Thyroid gland (tissue), 7 donors: ENCODE measurements around the genes EIF5 and CKB.

- PRO-cap, 2 experiments: peak in 1 of 2 experiments; most common plus-strand start chr14:102795327 (in 1); most common minus-strand start chr14:102795224 (in 1)
- RAMPAGE, long total RNA, 5 experiments: no peak in any of the 5 experiments
Observed at GRCh38 chr14:102794752-102795792, 17.8 kb downstream of the TRAF3 start.

- PRO-cap, 2 experiments: no peak in any of the 2 experiments
- RAMPAGE, long total RNA, 5 experiments: no peak in any of the 5 experiments
Observed at GRCh38 chr14:102822321-102822991, 45.2 kb downstream of the TRAF3 start.

GRCh38 chr14:102870187-102870887 lies 52.1 kb upstream of the AMN start:
- PRO-cap, 2 experiments: no peak in any of the 2 experiments
- RAMPAGE, long total RNA, 5 experiments: no peak in any of the 5 experiments

DNA sequence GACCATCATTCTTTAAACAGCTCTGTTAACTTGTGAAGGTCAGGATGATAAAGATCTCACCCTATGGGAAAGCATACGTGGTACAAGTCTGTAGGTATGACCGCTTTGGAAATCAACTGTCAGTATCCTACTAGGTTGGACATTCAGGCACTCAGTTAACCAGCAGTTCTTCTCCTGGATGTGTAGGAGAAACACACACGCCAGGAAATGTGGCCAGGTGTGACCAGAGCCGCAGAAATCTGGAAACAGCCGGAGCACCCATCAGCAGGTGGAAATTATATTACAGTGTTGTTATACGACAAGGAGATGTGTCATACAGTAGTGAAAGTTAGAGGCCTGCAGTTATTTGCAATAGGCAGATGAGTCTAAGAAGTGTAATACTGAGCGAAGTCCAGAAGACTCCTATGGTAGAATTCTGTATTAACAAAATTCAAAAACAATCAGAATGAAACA lies 39.5 kb upstream of the AMN start:
- PRO-cap, 2 experiments: no peak in any of the 2 experiments
- RAMPAGE, long total RNA, 5 experiments: no peak in any of the 5 experiments

- PRO-cap, 2 experiments: no peak in any of the 2 experiments
- RAMPAGE, long total RNA, 5 experiments: no peak in any of the 5 experiments
Observed at GRCh38 chr14:102966458-102967409, 44.3 kb downstream of the AMN start.

DNA sequence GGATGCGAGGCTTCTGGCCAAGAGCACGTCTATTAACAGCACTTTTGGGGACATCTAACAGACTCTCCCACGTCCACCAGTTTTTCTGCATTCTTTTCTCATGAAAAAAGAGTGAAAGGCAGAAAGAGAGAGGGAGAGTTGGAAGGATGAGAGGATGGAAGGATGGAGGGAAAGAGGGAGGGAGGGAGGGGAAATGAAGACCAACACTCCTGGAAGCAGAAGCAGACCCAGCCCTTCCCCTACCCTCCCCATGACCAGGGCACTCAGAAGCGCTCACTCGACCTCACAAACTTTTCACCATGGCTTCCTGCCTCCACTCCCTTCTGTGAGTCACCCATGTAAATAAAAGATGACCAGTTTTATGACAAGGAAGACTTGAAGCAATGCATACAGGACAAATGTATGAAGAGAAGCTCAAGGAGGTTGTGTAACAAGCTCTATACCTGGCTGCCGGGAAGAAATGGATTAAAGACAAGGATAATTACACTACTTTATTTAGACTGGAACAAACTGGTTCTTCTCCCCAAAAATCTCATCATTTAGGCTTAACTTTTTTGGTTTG lies 63.9 kb downstream of the CDC42BPB start:
- PRO-cap, 2 experiments: no peak in any of the 2 experiments
- RAMPAGE, long total RNA, 5 experiments: no peak in any of the 5 experiments

GRCh38 chr14:103109504-103110552 lies 13.4 kb upstream of the TNFAIP2 start:
- PRO-cap, 2 experiments: no peak in any of the 2 experiments
- RAMPAGE, long total RNA, 5 experiments: no peak in any of the 5 experiments

- PRO-cap, 2 experiments: no peak in any of the 2 experiments
- RAMPAGE, long total RNA, 5 experiments: no peak in any of the 5 experiments
Observed at GRCh38 chr14:103110553-103111472, 12.4 kb upstream of the TNFAIP2 start.

DNA sequence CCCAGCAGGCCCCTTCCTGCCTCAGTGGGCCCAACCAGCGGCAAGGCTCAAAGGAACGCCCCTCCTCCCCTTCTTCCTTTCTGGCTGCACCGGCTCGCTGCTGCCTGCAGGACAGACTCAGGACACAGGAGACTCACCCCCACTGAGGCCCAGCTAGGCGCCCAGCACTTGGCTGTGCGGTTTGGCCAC lies 667 bp downstream of the TNFAIP2 start:
- PRO-cap, 2 experiments: no peak in any of the 2 experiments
- RAMPAGE, long total RNA, 5 experiments: no peak in any of the 5 experiments

GRCh38 chr14:103125007-103125501 lies 1.8 kb downstream of the TNFAIP2 start:
- PRO-cap, 2 experiments: no peak in any of the 2 experiments
- RAMPAGE, long total RNA, 5 experiments: no peak in any of the 5 experiments

DNA sequence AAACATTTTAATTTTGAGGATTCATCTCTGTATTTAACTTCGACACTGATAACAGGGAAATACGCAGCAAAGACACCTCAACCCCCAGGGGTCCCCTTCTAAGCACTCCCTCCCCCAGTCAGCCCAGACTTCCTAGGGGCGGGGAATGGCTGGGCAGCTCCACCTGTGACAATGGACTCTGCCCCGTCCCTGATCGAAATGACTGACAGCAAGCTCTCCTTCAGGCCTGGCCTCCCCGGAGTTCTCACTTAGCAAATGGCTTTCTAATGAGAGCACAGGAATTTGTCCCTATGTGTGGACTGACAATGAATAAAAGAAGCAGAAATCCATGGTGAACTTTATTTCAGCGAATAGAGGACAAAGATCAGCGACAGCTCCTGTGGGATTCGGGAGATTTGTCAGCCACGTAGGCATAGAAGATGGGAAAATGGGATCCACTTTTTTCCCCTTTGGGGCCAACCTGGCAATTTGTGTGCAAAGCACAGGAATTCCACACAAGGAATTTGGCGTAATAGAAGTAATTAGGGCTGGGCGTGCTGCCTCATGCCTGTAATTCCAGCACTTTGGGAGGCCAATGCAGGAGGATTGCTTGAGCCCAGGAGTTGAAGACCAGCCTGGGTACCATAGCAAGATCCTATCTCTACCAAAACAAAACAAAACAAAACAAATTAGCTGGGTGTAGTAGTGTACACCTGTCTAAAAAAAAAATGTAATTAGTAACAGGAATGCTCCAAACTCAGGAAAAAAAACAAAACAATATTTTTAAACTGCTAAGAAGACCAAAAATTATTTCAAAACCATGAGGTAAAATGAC lies 63.8 kb downstream of the TNFAIP2 start:
- PRO-cap, 2 experiments: no peak in any of the 2 experiments
- RAMPAGE, long total RNA, 5 experiments: no peak in any of the 5 experiments

GRCh38 chr14:103188814-103189504 lies 65.7 kb downstream of the TNFAIP2 start:
- PRO-cap, 2 experiments: peak in 1 of 2 experiments; most common minus-strand start chr14:103189199 (in 1)
- RAMPAGE, long total RNA, 5 experiments: no peak in any of the 5 experiments

GRCh38 chr14:103194396-103194595 lies 71.0 kb downstream of the TNFAIP2 start:
- PRO-cap, 2 experiments: peak in 1 of 2 experiments; most common plus-strand start chr14:103194495 (in 1)
- RAMPAGE, long total RNA, 5 experiments: no peak in any of the 5 experiments

- PRO-cap, 2 experiments: peak in 1 of 2 experiments; most common minus-strand start chr14:103208553 (in 1)
- RAMPAGE, long total RNA, 5 experiments: no peak in any of the 5 experiments
Observed at GRCh38 chr14:103208352-103208687, 85.1 kb downstream of the TNFAIP2 start.

GRCh38 chr14:103213283-103213781 lies 90.1 kb downstream of the TNFAIP2 start:
- PRO-cap, 2 experiments: no peak in any of the 2 experiments
- RAMPAGE, long total RNA, 5 experiments: no peak in any of the 5 experiments

DNA sequence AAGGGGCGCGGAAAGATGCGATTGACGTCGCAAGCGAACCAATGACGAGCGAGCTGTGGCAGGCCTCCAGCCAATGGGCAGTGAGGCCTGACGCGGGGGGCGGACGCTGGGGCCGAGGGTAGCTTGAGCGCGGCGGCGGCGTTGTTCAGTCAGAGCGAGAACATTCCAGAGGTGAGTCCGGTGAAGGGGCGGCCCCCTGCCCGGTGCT lies at the start of gene EIF5:
TSS of gene EIF5 (plus strand) at position 148 of the 208 bp plus-strand sequence.
- PRO-cap, 2 experiments: peak in 2 of 2 experiments; most common plus-strand start position 148 of the sequence (in 2)
- RAMPAGE, long total RNA, 5 experiments: start-site peak on the plus strand in 4 of 5 experiments, centred at positions 122 to 130 of the sequence, 1,469 to 4,209 reads per replicate

- PRO-cap, 2 experiments: no peak in any of the 2 experiments
- RAMPAGE, long total RNA, 5 experiments: no peak in any of the 5 experiments
Observed at GRCh38 chr14:103474790-103475267, 47.8 kb downstream of the CKB start.

DNA sequence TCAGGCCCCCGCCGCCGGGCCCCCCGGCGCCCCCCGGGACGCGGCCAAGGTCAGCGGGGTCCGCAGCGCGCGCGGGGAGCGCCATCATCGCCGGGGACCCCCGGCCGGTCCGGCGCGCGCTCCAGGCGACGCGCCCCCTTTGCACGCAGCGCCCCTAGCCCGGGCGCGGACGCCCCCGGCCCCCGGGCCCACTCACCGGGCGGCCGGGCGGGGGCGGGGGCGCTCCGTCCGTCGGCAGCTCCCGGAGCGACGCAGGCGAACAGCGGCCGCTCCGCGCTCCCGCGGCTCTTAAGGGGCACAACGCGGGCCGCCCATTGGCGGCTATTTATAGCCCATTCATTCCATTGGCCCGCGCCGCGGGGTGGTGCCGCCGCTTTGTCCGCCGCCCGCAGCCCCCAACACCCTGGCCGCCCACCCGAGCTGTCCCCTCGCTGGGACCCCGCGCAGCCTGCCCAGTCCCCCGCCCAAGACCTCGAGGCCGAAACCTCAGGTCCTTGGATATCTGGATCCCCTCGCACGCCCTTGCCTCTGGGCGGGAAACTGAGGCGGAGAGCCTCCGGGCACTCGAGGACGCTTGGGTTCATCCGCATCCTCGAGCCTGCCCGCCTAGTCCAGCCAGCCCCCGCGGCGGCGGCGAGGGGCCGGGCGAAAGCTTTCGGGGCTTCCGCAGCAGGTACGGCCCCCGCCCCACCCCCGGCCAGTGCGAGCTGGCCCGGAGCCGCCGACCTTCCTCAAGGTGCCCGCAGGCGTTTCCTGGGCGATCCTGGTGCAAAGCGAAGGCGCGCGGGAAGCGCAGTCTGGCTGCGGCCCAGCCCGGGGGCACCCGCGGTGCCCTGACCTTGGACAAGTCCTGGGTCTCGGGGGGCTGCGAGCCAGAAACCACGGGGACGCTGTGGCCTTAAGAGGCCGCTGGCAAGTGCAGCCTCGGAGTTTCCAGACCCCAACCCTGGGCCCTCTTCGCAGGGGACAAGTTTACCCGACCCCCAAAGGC lies at the start of gene CKB:
TSS of gene CKB (minus strand) at position 261 of the 991 bp plus-strand sequence.
- PRO-cap, 2 experiments: peak in 2 of 2 experiments; most common minus-strand start position 261 of the sequence (in 2)
- RAMPAGE, long total RNA, 5 experiments: start-site peak on the minus strand in 3 of 5 experiments, centred at positions 233 to 249 of the sequence, 11 to 39 reads per replicate

DNA sequence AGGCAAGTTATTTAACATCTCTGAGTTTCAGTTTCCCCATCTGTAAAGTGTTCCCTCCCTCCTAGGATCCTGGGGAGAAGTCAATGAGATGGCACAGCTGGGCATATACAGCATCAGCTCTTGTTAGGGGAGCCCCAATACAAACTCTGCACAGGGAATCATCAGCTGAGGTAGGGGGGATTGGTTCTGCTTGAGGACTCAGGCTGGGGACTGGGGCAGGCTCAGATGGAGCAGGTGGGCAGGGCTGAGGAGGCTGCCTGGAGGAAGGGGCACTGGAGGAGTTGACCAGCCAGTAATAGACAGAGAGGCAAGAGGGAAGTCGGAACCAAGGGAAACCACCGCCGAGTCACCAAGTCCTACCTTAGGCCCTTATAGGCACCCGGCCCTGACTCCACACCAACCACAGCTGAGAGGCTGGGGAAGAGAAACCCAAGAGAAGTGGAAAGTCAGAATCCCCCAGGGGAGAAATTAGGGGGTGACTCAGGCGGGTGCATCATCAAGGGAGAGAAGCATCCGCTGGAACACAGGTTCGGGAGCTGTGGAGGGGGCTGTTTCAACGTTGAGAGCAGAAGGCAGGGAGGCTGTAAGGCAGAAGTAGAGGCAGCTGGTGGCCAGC lies 1.7 kb upstream of the TRMT61A start:
- PRO-cap, 2 experiments: peak in 1 of 2 experiments; most common plus-strand start position 526 of the sequence (in 1)
- RAMPAGE, long total RNA, 5 experiments: no peak in any of the 5 experiments

GRCh38 chr14:103528052-103528865 lies 737 bp upstream of the TRMT61A start:
- PRO-cap, 2 experiments: no peak in any of the 2 experiments
- RAMPAGE, long total RNA, 5 experiments: no peak in any of the 5 experiments